Body of pancreas (tissue), 2 donors: ENCODE data around the genes PDYN, STK35 and EBF4.

- PRO-cap: no peak
- RAMPAGE, long total RNA, 2 experiments: no peak in any of the 2 experiments
Observed at GRCh38 chr20:1888841-1889522, 6.2 kb upstream of the SIRPA start.

- PRO-cap: no peak
- RAMPAGE, long total RNA, 2 experiments: no peak in any of the 2 experiments
Observed at GRCh38 chr20:1893034-1893830, 2.0 kb upstream of the SIRPA start.

DNA sequence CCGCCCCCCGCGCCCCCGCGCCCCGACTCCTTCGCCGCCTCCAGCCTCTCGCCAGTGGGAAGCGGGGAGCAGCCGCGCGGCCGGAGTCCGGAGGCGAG is 1.1 kb upstream of the SIRPA start:
- PRO-cap: no peak
- RAMPAGE, long total RNA, 2 experiments: no peak in any of the 2 experiments

- PRO-cap: no peak
- RAMPAGE, long total RNA, 2 experiments: no peak in any of the 2 experiments
Observed at GRCh38 chr20:1896814-1897529, 1.8 kb downstream of the SIRPA start.

DNA sequence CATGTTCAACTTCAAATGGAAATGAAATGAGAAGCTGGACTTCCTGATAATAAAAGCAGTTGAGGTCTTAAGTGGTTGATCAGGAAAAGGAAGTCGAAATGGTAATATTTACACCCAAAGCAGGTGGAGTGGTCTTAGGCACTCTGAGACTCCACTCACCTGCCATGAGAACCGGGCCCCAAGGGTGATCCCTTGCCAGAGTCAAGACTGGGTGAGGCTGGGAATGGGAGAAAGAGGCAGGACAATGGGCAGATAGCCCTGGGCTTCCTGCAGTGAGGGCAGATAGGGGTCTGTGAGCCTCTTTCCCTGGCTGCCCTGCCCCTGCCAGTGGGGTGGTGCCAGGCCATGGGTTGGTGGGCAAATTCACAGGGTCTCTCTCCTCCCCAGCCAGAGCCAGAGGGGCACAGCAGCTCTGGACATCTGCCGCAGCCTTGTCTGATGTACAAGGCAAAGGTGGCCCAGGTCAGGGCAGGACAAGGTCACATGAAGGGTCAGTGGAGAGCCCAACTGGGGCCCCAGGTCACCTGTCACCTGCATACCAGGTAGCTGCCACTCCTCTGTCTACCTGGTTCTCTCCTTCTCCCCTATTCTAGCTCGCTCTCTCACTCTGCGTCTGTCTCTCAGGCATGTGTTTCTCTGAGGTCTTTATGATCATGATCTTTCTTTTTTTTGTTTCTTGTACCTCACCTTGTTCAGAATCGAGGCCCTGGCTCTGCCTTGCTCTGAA is 18.0 kb downstream of the SIRPA start:
- PRO-cap: no peak
- RAMPAGE, long total RNA, 2 experiments: no peak in any of the 2 experiments

GRCh38 chr20:1944335-1945739 is 49.0 kb downstream of the PDYN start:
- PRO-cap: no peak
- RAMPAGE, long total RNA, 2 experiments: no peak in any of the 2 experiments

DNA sequence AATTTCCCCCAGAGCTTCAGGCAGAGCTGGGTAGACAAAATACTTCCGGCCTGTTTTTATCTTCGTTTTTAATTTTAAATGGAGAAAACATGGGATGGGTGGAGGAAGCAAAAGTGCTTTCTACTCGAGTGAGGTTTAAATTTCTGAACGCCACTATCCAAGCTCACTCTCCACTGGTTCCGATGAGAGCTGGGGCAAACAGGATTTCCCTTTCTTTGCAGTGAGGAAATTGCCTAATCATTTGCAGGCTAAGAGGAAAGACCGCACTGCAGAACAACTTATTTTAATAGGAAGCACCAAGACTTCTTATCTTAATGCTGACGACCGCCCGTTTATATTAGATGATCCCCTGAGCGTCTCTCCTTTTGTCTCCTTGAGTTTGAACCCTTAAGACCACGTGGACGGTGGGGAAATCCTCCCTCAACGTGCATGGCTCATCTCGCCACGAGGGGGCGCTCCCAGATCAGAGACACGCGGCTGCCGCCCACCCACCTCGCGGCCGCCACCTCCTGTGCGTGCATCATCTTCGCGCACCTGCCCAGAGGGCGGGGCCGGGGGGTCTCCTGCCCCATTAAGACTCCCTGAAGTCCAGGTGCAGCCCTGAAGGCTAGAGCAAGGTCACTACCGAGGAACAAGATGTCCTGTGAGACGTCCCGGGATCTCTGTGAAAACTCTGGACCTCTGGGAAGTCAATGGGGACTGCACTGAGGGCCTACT is 28.3 kb downstream of the PDYN start:
- PRO-cap: no peak
- RAMPAGE, long total RNA, 2 experiments: no peak in any of the 2 experiments

DNA sequence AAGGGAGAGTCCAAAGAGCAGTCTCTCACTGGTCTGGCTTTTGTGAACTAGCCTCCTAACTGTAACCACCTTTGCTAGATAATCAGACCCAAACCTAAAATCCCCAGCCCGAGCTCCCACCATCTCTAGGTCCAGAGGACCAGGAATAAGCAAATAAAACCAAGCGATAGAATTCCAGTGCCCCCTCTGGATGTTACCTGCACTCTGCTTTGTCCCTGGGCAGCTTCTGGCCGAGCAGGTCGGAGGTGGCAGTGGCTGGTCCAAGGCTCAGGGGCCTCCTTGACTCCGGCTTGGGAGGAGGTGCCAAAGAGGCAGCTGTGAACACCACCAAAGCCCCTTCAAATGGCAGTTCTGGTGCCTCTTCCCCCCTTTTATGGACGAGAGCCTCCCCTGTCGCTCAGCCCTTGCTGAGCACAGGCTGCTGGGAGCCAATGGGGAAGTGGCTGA is at the start of gene PDYN:
TSS of gene PDYN (minus strand) at position 345 of the 447 bp plus-strand sequence.
- PRO-cap: no peak
- RAMPAGE, long total RNA, 2 experiments: no peak in any of the 2 experiments

GRCh38 chr20:2101441-2102491 is at the start of gene STK35:
Gene STK35, plus strand, starts transcription at chr20:2101827.
- PRO-cap: bidirectional peak, plus-strand start at chr20:2101861, minus-strand start at chr20:2101836; bidirectional peak, plus-strand start at chr20:2102031, minus-strand start at chr20:2102040; bidirectional peak, plus-strand start at chr20:2102662, minus-strand start at chr20:2102351
- RAMPAGE, long total RNA, 2 experiments: start-site peak on the minus strand in 1 of 2 experiments, at chr20:2102071-2102092 at its widest, 9 reads per replicate

GRCh38 chr20:2147649-2148394 is 46.2 kb downstream of the STK35 start:
- PRO-cap: no peak
- RAMPAGE, long total RNA, 2 experiments: no peak in any of the 2 experiments

DNA sequence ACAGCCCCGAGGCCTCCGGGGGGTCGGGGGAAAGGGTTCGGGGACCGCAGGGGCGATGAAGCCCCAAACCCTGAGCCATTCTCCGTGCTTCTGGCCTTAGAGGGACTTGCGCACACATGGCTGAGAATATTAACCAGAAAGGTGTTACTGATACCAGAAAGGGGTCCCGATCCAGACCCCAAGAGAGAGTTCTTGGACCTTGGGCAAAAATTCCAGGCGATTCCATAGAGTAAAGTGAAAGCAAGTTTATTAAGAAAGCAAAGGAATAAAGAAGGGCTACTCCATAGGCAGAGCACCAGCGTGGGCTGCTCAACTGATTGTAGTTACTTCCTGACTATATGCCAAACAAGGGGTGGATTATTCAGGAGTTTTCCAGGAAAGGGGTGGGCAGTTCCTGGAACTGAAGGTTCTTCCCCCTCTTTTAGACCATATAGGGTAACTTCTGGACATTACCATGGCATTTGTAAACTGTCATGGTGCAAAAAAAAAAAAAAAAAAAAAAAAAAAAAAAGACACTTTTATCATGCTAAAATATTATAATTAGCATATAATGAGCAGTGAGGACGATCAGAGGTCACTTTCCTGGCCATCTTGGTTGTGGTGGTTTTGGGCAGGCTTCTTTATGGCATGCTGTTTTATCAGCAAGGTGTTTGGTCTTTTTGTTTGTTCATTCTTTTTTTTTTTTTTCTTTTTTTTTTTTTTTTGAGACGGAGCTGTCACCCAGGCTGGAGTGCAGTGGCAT is 10.8 kb upstream of the TMC2 start:
- PRO-cap: unidirectional peak, minus-strand start at position 321 of the sequence
- RAMPAGE, long total RNA, 2 experiments: no peak in any of the 2 experiments

GRCh38 chr20:2624191-2624606 is 28.2 kb upstream of the NOP56 start:
- PRO-cap: no peak
- RAMPAGE, long total RNA, 2 experiments: start-site peak on the plus strand in 1 of 2 experiments, at chr20:2624461-2624482 at its widest, 6 reads per replicate

GRCh38 chr20:2655793-2656226 is 3.4 kb downstream of the NOP56 start:
- PRO-cap: no peak
- RAMPAGE, long total RNA, 2 experiments: no peak in any of the 2 experiments

DNA sequence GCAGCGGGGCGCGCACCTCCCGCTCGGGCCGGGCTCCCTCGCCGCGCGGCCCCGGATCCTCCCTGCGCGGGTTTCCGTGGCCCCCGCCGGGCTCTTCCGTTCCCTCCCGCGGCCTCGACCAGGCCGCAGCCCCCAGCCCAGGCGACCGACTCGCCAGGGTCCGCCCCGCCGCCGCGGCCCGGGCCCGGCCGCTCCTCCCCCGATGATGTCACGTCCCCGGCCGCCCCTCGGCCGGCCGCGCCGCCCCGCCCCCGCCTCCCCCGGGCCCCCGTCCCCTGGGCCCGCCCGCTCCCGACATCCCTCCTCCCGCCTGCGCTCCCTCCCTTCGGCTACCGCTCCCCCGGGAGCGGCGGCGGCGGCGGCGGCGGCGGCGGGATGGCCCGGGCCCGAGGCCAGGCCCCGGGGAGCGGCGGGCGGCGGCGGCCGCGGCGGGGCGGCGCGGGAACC is at the start of gene EBF4:
TSS of gene EBF4 (plus strand) at position 322 of the 447 bp plus-strand sequence.
- PRO-cap: bidirectional peak, plus-strand start outside the sequence, minus-strand start at position 194 of the sequence
- RAMPAGE, long total RNA, 2 experiments: no peak in any of the 2 experiments

- PRO-cap: no peak
- RAMPAGE, long total RNA, 2 experiments: no peak in any of the 2 experiments
Observed at GRCh38 chr20:2729373-2729822, 36.8 kb downstream of the EBF4 start.

- PRO-cap: no peak
- RAMPAGE, long total RNA, 2 experiments: no peak in any of the 2 experiments
Observed at GRCh38 chr20:2799504-2800151, 799 bp downstream of the CPXM1 start.

- PRO-cap: no peak
- RAMPAGE, long total RNA, 2 experiments: no peak in any of the 2 experiments
Observed at GRCh38 chr20:2804888-2805266, 4.5 kb upstream of the CPXM1 start.

- PRO-cap: no peak
- RAMPAGE, long total RNA, 2 experiments: no peak in any of the 2 experiments
Observed at GRCh38 chr20:2819973-2820894, 4.1 kb downstream of the TMEM239 start.

DNA sequence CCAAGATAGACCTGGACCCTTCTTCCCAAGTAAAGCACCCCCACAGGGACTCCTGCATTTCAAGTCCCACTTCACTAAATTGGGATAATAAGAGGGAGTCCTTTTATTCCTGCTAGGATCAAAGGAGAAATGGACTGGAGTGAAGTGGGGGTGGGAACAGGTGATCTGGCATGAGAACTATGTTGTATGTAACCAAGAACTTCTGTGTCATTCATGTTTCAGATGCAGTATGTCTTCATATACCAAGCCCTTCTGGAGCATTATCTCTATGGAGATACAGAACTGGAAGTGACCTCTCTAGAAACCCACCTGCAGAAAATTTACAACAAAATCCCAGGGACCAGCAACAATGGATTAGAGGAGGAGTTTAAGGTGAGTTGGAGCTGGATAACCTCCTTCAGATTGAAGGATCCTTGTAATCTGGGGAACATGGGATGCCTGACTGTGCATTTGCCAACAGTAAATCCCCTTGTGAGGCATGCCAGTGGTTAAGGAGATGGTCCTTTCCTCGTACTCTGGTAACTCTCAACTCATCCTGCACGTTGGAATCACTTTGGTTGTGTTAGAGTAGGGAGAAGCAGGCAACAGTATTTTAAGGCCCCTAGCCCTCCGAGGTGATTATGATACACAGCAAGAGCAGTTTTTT is 19.0 kb upstream of the GNRH2 start:
- PRO-cap: no peak
- RAMPAGE, long total RNA, 2 experiments: no peak in any of the 2 experiments

DNA sequence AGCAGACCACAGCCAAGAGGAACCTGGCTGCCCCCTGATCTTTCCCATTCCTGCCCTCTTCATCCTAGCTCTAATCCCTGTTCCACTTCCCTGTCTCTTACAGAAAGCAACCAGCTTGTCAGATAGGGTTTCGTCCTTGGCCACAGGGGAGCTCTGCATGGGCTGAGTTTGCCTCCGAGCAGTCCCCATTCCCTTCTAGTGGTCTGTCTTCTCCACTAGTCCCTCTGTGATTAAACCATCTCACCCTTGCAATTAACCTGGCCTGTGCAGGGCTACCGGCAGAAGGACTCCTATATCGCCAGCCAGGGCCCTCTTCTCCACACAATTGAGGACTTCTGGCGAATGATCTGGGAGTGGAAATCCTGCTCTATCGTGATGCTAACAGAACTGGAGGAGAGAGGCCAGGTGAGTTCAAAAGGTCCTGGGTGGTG is 16.0 kb upstream of the GNRH2 start:
- PRO-cap: no peak
- RAMPAGE, long total RNA, 2 experiments: no peak in any of the 2 experiments